Vein endothelial cell (primary cell): ENCODE results near the gene ENPP1.

DNA sequence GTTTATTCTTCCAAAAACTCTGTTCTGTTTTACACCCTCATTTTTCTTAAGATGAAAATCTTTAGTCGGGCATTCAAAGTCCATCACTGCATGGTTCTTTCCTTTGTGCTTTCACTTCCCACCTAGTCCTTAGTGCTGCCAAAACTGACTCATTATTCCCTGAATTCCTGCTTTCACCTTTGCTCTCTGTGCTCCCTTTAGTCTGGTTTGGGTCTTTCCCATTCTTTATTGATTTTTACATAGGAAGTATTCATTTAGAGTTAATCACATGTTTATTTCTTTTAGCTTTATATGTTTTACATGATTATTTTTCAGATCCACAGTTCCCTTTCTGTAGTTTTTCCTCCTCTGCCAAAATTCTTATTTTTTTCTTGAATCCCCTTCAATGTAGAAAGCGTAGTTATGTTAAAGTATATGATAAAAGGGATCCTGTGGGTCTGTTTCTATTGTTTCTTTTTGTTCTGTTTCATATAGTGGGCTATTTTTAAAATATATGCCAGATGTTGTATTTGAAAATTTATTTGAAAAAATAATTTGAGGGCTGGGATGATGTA, 3.5 kb downstream of the TRMT11 start:
- CAGE, long polyA plus RNA: no peak

DNA sequence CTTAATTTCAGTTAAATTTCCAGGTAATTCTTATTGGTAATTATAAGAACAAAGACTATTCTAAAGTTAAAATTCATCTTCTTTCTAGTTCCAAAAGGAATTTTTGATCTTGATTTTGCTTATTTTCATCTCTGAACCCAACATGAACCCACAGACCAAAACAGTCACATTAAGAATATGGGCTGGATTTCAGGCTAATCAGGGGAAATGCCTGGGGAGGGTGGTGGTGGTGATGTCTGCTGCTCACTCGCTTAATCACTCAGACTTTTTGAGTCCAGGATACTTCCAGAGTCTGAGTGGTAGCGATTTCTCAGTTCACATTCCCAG, 345.5 kb upstream of the RSPO3 start:
- CAGE, long polyA plus RNA: no peak

DNA sequence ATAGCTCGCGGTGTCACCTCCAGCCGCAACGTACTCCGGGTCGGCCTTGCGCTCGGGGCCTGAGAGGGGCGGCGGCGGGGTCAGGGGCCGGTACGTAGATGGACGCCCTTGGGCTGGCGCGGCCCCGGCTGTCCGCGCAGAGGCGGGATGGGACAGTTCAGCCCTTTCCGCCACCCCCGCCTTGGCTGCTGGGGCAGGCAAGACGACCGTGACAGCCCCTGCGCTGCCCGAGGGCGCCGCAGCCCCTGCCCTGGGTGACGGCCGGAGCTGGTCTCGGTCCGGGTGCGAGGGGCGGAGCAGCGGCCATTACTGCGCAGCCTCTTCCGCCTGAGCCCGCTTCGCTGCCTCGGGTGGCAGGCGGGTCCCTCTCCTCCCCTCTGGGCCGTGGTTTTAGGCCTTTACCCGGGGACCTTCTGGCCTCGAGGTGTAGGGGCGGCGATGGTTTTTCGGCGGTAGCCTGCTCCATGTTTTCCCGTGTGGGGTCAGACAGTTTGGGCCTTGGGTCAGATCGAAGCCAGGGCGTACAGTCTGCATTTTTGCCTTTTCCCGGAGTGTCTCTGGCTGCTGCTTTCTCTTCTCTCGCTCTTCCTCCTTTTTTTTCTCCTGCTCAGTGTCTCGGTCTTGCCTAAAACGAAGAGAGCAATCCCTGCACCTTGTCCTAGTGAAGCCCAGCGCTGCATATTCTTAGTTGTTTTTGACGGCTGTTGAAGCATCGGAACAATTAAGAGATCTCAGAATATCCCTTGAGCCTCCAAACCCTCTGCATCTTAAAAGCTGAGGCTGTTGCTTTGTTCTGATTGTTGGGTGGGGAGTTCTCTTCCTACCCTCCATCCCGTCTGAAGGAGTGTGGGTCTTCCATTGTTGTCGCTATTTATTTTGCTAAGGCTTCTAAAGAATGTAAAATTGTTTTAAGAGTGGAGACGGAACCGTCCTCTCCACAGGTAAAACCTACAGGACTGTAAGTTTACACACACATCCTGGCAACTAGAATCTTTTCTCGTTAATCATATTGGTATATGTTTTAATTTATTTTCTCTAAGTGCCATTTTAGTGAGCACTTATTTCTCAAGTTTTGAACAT, 682 bp downstream of the RNF146 start:
- CAGE, long polyA plus RNA: no peak

DNA sequence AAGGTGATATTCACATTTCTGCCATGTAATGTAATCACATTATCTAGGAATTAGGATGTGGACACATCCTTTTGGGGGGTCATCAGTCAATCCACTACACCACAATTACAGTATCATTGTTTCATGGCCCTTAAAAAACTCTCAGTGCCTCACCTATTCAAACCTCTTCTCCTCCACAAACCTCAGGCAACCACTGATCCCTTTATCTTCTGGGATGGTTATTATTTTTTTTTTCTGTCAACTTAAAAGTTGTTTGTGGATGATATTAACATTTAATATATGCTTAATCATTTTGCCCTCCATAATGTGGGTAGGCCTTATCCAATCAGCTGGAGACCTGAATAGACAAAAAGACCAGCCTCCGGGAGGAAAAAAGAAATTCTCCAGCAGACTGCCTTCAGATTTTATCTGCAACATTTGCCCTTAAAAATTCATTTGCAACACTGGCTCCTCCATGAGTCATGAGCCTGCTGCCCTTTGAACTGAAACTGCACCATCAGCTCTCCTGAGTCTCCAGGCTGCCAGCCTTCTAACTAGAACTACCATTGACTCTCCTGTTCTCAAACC, 223.7 kb upstream of the THEMIS start:
- CAGE, long polyA plus RNA: no peak

DNA sequence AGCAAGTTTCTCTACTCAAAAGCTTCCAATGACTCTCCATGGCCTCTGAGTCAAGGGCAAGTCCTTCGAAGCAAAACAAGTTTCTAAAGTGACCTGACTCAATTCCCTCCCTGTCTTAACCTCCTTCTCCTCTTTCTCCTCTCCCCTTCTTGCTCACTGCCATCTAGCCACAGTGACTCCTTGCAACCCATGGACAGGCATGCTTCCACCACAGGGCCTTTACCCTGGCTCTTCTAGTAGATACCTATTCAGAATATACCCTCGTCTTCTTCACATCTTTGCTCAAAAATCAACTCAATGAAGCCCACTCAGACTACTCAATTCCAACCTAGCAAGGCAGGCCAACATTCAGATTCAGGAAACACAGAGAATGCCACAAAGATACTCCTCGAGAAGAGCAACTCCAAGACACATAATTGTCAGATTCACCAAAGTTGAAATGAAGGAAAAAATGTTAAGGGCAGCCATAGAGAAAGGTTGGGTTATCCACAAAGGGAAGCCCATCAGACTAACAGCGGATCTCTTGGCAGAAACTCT, 224.3 kb downstream of the PTPRK start:
- CAGE, long polyA plus RNA: no peak

DNA sequence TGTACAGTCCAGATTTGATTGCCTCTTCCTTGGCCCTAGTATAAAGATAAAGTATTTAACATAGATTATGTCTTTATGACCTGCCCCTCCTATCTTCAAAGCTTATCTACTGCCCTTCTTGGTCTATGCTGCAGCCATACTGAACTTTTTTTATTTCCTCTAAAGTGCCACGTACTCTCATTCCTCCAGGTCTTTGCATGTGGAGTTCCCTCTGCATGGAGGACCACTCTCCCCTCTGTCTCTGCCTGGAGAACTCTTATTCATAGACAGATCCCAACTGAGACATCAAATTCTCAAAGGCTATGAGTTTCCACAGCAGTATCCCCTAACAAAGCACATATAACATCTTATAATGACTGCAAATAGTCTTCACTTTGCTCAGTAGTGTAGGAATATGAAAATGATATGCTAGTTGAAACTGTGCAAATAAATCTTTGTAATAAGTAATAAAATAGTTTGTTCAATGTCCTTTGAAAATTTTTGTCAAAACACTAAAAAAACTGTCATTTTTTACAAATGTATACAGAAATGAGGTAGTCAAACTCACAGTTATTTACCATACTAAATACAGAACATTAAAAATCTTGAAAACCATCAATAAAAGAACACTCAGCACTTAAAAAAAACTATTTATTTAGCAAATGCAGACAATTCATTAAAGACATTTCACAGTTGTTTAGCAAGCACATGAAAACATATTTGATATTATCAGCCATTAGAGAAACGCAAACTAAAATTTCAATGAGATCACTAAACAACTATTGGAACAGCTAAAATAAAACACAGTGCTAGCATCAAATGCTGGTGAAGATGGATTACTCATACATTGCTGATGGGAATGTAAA, 167.7 kb downstream of the PTPRK start:
- CAGE, long polyA plus RNA: no peak

DNA sequence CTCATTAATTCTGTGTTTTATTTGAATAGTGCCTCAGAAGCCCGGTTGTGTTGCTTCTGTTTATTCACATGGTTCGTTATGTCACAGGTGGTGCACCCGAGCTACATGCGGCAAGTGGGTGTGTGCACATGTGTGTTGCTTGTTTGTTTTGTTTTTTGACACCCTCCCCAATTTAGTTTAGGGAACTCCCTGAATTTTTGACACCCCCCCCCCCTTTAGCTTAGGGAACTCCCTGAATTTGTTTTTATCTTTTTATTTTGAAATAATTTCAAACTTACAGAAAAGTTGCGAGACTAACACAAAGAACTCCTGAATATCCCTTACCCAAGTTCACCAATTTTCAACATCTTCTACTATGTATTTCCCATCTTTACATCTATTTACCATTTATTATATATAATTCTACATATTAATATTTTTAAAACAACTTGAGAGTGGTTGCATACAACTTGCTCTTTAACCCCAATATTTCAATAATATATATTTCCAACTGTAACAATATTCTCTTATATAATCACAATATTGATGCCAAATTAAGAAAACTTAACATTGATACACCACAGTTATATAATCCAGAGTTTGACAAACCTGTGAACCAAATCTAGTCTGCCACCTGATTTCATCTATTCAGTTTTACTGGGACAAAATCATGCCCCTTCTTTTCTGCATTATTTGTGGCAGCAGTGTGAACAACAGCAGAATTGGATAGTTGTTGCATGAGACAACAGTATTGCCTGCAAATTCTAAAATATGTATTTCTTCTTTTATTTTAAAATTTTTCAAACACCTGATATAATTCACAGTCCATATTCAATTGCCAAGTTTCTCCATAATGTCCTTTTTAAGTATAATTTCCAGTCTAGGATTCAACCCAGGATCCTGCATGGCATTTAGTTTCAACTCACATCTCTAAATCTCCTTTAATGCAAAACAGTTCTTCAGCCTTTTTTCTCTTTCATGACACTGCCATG, 47.9 kb downstream of the PTPRK start:
- CAGE, long polyA plus RNA: no peak

- CAGE, long polyA plus RNA: no peak
Measured at GRCh38 chr6:128480099-128480781, 40.2 kb downstream of the PTPRK start.

DNA sequence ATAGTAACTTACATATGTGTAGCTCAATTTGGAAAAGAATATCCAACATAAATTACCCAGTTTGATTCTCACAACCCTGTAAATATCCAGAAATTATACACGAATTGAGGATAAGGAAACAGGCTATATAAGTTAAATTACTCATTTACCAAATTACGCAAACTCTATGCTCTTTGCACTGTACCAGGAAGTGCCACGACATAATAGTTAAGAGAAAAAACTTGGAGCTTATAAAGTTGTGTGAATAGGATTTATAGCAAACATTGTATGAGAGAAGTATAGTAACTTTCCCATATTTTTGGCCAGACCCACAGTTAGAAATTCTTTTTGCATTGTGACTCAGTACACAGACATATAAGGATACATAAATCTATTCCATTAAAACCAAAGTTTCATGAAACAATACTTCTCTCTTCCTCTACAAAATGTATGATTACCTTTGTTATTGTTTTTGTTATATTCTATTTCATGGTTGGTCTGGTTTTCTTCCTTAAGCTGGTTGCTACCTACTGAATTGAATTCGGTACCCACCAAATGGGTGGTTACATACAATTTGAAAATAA, 20.9 kb downstream of the PTPRK start:
- CAGE, long polyA plus RNA: no peak

GRCh38 chr6:128857682-128858121, 25.2 kb upstream of the LAMA2 start:
- CAGE, long polyA plus RNA: no peak

GRCh38 chr6:129589481-129590412, 120.2 kb downstream of the ARHGAP18 start:
- CAGE, long polyA plus RNA: no peak

GRCh38 chr6:129594368-129595229, 115.4 kb downstream of the ARHGAP18 start:
- CAGE, long polyA plus RNA: no peak

DNA sequence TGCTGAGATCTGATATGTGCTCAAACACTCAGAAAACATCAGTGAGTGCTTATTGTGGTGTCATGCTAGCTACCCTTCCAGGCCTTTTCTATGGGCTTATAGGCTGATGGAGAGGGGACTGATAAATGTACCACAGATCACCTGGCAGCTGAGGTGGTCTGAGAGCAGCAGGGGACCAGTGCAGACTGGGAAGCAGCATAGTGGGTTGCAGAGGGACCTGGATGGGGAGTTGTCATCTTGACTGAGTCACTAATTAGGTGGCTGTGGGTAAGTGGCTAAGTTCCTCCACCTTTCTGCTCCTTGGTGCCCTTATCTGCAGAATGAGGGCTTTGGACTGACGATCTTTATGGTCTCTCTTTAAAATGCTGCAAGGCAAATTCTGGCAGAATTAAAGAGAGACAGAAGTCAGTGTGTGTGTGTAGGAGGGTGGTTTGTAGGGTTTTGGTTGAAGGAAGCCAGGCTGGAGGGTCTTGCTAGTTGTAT, 2.8 kb downstream of the TMEM200A start:
- CAGE, long polyA plus RNA: no peak

GRCh38 chr6:130981321-130981860, 81.7 kb downstream of the EPB41L2 start:
- CAGE, long polyA plus RNA: no peak

- CAGE, long polyA plus RNA: no peak
Measured at GRCh38 chr6:130993420-130993977, 69.5 kb downstream of the EPB41L2 start.

GRCh38 chr6:130997177-130997847, 65.7 kb downstream of the EPB41L2 start:
- CAGE, long polyA plus RNA: no peak

DNA sequence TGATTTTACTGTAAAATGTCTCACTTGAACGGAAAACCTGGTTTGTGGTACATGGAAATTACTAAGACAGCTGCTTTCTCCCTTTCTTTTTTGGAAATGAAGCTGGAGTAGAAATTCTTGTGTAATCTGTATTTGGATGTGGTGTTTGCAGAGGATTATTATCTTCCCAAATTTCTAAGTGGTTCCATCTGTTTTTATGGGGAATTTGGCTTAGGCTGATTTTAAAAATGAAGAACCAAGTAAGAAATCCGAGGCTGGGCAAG, 20.3 kb downstream of the EPB41L2 start:
- CAGE, long polyA plus RNA: no peak

GRCh38 chr6:131551706-131552248, 21.2 kb upstream of the ARG1 start:
- CAGE, long polyA plus RNA: no peak

DNA sequence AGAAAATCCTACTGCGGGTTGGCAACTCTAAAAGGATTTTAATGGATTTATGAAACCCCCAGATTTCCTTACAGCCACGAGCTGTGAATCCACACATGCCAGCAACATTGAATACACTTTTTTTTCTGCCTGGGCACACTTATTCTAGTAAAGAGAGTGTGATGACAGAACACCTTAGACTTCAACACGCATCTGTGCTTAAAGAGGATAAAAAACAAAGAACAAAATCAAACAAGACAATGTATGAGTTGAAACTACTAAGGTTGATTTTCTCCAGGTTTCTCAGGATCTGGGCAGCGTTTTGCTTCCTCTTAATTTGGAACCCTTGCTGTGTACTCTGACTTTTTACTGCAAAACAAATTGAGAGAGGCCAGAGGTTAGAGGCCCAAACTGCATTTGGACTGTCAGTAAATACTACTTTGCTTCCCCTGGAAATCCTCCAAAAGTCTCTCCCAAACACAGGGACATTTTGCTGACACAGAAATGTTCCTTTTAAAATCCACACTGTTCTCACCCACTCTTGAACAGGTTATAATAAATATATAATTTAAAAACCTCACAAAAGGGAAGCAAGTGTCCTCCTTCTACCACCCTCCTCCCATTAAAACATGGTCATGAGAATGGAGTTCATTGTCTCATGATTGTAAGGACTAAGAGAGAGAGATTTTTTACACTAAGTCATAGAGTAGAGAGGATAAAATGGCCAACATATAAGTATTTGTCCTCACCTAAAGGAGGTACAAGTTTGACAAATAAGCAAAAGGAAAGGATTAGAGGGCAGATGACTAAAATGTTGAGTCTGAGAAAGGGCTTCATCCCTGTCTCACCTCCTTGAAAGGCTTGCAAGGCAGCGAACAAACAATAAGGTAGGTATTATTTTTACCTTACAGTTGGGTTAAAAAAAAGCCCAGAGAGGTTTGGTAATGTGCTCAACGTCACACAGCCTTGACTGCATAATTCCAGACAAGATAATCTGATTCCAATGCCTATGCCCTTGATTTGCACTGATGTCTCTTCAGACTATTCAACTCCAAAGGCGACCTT, 1.2 kb downstream of the ARG1 start:
- CAGE, long polyA plus RNA: no peak

GRCh38 chr6:131807466-131808748, at the start of gene ENPP1:
TSS of gene ENPP1 (plus strand) at chr6:131808020.
- CAGE, long polyA plus RNA: no peak